Metastatic Liver Carcinoma in the Lung (tissue), 2 donors: ENCODE measurements around a stretch of chr14.

- PRO-cap, 2 experiments, result no peak in any of the 2 experiments
Observed at GRCh38 chr14:50860577-50861115, 11.2 kb upstream of the ABHD12B start.

DNA sequence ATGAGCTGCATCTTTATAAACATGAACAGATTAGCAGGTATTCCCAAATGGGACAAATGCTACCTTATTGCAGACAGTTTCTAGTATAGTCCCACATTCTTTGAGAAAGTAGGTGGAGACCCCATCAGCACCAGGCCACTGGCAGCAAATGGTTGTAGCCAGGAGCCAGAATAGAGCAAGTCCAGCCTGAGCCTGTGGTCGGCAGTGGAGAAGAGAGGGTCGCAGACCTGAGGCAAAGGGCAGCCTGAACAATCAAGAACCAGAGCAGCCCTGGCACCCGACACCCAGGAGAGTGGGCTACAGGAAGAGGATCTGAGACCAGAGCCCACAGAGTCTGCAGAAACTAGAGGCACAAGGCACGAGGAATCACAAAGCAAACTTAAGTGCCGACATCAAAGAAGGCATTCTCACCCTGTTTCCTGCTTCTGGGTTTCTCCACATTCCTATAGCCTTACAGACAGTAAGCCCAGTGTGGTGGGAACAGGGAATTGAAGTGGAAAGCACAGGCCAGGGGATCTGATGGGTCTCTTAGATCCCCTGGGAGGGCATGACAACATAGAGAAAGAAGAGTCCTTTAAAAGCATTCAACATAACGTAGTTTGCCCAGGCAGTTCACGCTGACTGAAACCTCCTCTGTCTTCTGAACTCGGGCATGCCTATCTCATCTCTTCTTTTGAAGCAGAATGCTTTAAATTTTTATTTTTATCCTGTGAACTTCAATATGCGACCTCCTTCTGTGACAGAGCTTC lies 75.7 kb upstream of the FRMD6 start:
- PRO-cap, 2 experiments, result no peak in any of the 2 experiments

GRCh38 chr14:51652968-51653750 lies 1.4 kb downstream of the FRMD6 start:
- PRO-cap, 2 experiments, result peak in 1 of 2 experiments; most common minus-strand start chr14:51653229 (in 1)

GRCh38 chr14:51800345-51800860 lies 60.0 kb upstream of the GNG2 start:
- PRO-cap, 2 experiments, result no peak in any of the 2 experiments

DNA sequence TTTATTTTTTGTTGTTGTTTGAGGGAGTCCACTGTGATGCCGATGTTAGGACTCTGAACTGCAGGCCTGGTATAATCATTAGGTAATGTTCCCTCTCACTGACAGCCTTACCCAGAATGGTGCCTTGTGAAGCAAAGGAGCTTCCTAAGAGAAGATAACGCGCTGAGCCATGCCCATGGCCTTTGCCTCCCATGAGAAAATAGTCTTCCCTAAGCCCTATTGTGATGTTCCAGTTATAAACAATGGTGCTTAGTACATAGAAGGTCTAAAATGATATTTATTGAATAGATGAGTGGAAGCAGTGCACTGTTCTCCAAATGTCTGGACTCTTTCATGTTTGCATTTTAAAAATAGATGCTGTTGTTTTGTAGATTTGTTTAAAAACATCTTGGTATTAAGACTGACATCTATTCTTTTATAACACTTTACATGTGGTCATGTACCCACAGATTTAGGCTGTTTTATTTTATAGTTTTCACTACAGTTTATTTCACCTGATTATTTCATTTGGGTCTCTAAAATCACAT lies 12.1 kb downstream of the GNG2 start:
- PRO-cap, 2 experiments, result no peak in any of the 2 experiments

GRCh38 chr14:51930511-51930909 lies 58.8 kb upstream of the RTRAF start:
- PRO-cap, 2 experiments, result no peak in any of the 2 experiments

- PRO-cap, 2 experiments, result no peak in any of the 2 experiments
Observed at GRCh38 chr14:51940046-51940414, 49.3 kb upstream of the RTRAF start.

GRCh38 chr14:52069325-52070066 lies 637 bp upstream of the NID2 start:
- PRO-cap, 2 experiments, result no peak in any of the 2 experiments

GRCh38 chr14:52079212-52079780 lies 10.4 kb upstream of the NID2 start:
- PRO-cap, 2 experiments, result no peak in any of the 2 experiments

GRCh38 chr14:52790407-52790827 lies 990 bp downstream of the GNPNAT1 start:
- PRO-cap, 2 experiments, result no peak in any of the 2 experiments

GRCh38 chr14:52873553-52874243 lies 77.2 kb downstream of the FERMT2 start:
- PRO-cap, 2 experiments, result peak in 1 of 2 experiments; most common minus-strand start chr14:52873875 (in 1)

- PRO-cap, 2 experiments, result no peak in any of the 2 experiments
Observed at GRCh38 chr14:53109015-53109696, 44.0 kb downstream of the DDHD1 start.

DNA sequence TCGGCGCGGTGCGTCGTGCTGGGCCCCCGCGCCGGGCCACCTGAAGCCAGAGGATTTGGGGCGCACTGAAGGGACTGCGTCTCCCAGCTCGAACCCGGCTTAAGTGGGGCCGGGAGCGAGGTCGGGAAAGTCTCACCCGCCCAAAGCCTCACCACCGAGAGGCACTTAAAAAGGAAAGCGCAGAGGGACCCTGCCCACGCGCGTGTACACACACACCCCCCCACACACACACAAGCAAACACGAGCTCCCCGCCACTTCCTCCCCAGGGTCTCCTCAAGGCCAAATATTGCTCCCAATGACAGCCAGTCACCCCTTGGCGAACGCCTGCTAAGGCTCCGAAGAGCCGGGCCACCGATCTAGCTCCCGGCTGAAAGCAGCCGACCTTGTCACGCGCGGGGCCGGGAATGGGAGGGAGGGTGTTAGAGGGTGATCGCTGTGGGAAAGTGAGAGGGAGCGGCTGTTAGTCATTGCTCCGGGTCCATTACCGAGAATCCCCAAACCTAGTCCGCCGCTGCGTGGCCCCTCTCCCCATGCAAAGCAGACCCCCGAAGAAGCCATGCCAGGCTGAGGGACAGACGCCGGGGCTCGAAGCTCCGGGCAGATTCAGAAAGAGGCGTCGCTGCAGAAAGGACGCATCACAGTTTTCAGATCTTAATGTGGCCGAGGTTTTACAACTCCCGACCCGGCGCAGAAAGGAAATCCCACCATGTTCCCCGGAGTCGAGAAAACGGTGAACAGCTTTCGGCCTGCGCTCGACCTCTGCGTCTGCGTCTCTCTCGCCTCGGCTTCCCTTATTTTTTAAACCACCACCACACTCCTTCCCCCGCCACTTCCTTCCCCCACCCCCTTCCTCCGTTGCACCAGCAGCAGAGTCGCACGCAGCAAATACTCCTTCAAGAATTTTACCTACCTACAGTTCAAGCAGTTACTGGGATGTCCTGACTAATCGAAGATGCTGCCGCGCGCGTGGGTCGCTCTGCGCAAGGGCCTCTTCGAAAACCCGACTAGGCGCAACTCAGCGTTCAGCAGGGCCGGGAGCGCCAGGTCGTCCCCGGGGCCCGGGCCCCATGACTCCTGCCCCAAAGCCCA lies 2.6 kb downstream of the BMP4 start:
- PRO-cap, 2 experiments, result peak in 2 of 2 experiments; most common plus-strand start position 482 of the sequence (in 1); most common minus-strand start position 794 of the sequence (in 2)

- PRO-cap, 2 experiments, result no peak in any of the 2 experiments
Observed at GRCh38 chr14:54599710-54600541, 33.0 kb downstream of the SAMD4A start.

DNA sequence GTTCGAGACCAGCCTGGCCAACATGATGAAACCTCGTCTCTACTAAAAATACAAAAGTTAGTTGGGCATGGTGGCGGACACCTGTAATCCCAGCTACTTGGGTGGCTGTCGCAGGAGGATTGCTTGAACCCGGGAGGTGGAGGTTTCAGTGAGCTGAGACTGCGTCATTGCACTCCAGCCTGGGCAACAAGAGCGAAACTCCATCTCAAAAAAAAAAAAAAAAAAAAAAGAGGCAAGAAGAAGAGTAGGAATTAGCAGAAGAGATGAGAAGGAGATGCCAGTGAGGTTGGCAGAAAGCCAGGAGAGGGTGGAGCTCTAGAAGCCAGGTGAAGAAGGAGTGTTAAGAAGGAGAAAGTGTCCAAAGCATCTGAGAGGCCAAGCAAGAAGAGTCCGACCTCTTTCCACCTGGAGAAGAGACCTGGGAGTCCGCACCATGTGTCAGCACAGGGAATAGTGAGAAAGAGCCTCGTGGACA lies 70.3 kb downstream of the SAMD4A start:
- PRO-cap, 2 experiments, result no peak in any of the 2 experiments

GRCh38 chr14:54642495-54643436 lies 75.8 kb downstream of the SAMD4A start:
- PRO-cap, 2 experiments, result no peak in any of the 2 experiments

DNA sequence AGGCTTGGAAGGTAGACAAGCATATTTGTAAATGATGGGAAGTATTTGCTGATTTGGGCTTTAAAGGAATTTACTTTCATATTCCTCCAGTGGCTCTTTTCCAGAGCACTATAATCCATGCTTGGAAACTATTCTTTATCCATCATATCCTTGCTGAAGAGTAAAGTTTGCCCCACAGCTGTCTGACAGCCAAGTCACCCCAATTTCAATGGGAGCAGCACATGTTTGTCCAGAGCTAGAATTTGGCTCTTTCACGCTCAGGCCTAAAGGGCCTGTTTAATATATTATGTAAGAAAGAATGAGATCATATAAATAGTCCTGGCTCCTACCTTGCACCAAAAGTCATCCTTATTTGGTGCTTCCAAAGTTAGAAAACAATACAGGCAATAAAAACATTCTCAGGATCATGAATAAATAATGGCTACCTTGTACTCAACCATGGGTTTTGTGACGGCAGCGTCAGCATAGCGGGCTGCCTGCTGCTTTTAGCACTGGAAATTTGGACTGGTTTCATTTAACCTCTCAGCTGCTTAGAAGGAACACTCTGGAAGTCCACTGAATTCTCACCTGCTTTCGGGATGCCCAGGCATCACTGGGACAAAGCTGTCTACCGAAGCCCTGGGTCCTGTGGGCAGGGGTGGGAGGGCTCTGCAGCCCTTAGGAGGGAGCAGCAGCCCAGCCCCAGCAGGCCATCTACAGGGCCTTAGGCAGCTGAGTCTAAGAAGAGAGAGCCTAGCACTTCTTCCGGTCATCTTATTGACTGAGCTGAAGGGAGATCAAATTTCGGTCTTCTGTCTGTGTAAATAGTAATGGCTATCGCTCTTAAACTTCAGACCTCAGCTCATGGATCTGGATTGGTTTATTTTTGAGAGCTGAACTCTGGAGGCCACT lies 106.3 kb downstream of the SAMD4A start:
- PRO-cap, 2 experiments, result no peak in any of the 2 experiments

DNA sequence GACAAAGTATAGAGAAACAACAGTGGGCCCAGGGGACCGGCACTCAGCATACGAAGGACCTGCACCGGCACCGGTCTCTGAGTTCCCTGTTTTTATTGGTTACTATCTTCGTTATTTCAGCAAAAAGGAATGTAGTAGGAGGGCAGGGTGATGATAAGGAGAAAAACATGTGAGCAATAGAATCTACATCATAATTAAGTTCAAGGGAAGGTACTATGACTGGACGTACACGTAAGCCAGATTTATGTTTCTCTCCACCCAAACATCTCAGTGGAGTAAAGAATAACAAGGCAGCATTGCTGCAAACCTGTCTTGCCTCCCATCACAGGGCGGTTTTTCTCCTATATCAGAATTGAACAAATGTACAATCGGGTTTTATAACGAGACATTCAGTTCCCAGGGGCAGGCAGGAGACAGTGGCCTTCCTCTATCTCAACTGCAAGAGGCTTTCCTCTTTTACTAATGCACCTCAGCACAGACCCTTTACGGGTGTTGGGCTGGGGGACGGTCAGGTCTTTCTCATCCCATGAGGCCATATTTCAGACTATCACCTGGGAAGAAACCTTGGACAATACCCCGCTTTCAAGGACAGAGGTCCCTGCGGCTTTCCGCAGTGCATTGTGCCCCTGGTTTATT lies 149.8 kb downstream of the GCH1 start:
- PRO-cap, 2 experiments, result no peak in any of the 2 experiments

DNA sequence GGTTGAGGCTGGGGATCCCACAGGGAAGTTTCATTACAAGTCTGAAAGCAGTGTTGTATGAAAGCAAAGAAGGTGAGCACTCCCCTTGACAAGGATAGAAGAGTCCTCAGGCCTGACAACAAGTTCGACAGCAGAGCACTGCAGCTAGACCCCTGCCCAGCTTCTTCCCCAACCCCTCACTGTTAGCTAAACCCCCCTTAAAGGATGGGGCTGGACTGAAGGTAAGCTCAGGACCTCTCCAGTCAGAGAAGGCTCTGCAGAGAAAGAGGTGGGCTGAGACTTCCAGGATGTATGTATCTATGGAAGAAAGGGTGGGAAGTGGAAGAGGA lies 43.5 kb downstream of the GCH1 start:
- PRO-cap, 2 experiments, result no peak in any of the 2 experiments

DNA sequence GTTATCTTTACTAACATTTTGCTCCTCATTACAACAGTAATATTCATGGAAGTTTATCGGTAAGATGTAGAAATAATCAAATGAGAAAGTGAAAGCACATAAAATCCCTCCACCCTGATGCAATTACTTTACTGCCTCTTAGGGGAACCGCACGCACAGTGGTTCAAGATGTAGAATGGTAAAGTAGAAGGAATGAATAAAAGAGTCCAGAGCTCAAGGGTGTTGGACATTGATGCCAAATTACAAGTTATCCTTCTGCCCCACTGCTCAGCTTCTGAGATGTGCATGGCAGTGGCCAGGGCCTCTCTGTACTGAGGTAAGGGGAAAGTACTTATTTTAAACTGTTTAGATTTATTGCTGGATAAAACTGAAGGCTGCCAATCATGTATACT lies 20.6 kb downstream of the GCH1 start:
- PRO-cap, 2 experiments, result no peak in any of the 2 experiments